Caco-2 (cell line): ENCODE results near the genes CBR3, CHAF1B, HLCS and TTC3.

GRCh38 chr21:35905019-35906074 lies 155.0 kb downstream of the SETD4 start:
- PRO-cap, result no peak
- RRBS, result 100% methylated on average over 2 of the region's 17 CpGs

GRCh38 chr21:36135014-36135346 lies at the start of gene CBR3:
Gene CBR3, plus strand, starts transcription at chr21:36135079.
- PRO-cap, result bidirectional peak, plus-strand start at chr21:36135086, minus-strand start at chr21:36134928
- RRBS, result 4% methylated on average over 19 of the region's 36 CpGs

GRCh38 chr21:36260264-36260953 lies 59.6 kb upstream of the MORC3 start:
- PRO-cap, result no peak
- RRBS, result no CpG with 5 or more reads among the region's 7 CpGs

GRCh38 chr21:36377298-36378303 lies 7.6 kb upstream of the CHAF1B start:
- PRO-cap, result bidirectional peak, plus-strand start at chr21:36377650, minus-strand start at chr21:36377530
- RRBS, result 21% methylated on average over 2 of the region's 18 CpGs

- PRO-cap, result bidirectional peak, plus-strand start at chr21:36385392, minus-strand start at chr21:36385277; unidirectional peak, minus-strand start at chr21:36385703
- RRBS, result 2% methylated on average over 32 of the region's 82 CpGs
These were observed at the start of gene CHAF1B for GRCh38 chr21:36384976-36385910. Gene CHAF1B, plus strand, starts transcription at chr21:36385392.

DNA sequence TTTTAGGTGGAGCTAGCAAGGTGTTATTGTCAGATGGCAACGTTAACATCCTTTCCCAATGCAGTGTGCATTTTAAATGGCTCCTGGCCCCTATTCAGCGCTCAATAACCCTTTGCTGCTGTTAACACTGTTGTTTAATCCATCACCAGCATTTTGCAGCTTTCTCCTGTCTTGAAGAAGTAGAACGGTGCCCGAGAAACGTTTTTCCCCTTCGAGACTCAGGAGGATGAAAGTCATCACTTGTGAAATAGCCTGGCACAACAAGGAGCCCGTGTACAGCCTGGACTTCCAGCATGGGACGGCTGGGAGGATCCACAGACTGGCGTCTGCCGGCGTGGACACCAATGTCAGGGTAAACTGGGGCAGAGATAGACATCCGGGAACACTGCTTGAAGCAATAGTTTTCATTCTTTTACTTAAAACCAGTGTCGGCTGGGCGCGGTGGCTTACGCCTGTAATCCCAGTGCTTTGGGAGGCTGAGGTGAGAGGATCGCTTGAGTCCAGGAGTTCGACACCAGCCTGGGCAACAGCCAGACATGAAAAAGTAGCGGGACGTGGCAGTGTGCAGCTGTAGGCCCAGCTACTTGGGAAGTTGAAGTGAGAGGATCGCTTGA lies 826 bp downstream of the CHAF1B start:
- PRO-cap, result unidirectional peak, plus-strand start at position 294 of the sequence
- RRBS, result no CpG with 5 or more reads among the region's 21 CpGs

DNA sequence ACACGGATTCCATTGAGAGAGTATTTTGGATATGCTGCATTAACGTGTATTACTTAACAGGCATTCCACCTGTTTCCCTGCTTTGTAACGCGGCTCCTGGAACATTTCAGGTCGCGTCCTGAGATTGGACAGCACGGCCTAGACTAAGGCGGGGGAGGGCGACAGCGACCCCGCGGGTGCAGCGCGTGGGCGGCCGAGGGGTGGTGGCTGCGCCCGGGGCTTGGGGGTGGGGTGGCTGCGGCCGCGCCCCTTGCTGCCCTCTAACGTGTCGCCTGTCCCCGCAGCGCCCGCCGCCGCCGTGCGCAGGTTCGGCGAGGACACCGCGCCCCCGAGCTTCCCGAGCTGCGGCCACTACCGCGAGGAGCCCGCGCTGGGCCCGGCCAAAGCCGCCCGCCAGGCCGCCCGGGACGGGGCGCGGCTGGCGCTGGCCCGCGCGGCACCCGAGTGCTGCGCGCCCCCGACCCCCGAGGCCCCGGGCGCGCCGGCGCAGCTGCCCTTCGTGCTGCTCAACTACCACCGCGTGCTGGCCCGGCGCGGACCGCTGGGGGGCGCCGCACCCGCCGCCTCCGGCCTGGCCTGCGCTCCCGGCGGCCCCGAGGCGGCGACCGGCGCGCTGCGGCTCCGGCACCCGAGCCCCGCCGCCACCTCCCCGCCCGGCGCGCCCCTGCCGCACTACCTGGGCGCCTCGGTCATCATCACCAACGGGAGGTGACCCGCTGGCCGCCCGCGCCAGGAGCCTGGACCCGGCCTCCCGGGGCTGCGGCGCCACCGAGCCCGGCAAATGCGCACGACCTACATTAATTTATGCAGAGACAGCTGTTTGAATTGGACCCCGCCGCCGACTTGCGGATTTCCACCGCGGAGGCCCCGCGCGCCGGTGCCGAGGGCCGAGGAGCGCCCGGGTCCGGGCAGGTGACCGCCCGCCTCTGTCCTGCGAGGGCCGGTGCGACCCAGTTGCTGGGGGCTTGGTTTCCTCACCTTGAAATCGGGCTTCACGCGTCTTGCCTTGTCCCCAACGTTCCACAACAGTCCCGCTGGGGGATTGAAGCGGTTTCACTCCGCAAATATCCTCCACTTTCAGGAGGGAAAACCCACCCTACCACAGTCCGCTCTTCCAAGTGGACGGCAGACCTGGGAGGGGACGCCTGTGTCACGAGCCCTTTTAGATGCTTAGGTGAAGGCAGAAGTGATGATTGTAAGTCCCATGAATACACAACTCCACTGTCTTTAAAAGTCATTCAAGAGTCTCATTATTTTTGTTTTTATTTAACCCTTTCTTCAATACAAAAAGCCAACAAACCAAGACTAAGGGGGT lies 48.9 kb downstream of the SIM2 start:
- PRO-cap, result bidirectional peak, plus-strand start at position 263 of the sequence, minus-strand start at position 145 of the sequence; bidirectional peak, plus-strand start at position 672 of the sequence, minus-strand start at position 425 of the sequence
- RRBS, result 4% methylated on average over 53 of the region's 140 CpGs

- PRO-cap, result no peak
- RRBS, result no CpG with 5 or more reads among the region's 19 CpGs
These were observed 52.6 kb downstream of the SIM2 start for GRCh38 chr21:36751303-36752168.

DNA sequence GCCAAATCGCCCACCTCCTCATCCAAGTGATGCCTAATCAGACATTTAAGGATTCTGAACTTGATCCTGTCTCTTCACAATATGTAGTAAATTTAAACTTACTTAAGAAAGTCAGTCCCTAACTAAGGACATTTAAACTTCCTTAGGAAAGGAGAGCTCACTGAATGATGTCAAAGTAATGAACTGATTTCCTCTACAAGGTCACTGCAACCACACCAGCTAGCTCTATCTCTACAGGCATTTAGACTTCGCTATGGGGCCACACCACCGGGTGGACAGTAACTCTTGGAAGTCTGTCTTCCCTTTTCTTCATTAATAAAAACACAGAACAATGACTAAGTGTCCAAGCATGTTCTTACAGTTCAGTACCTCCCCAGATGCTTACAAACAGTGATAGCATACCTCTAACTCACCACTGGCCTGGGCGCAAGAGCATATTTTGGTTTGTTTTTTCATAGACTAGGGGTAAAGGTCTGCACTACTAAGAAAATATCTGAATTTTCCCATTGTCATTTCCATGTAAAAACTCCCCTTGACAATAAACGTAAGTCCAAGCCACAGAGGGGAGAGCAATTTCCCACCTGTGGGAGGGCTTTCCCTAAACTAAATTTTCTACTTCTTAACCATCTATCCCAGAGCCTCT lies 54.6 kb downstream of the SIM2 start:
- PRO-cap, result no peak
- RRBS, result no CpG with 5 or more reads among the region's 5 CpGs

GRCh38 chr21:36784979-36785507 lies 86.1 kb downstream of the SIM2 start:
- PRO-cap, result no peak
- RRBS, result no CpG with 5 or more reads among the region's 18 CpGs

DNA sequence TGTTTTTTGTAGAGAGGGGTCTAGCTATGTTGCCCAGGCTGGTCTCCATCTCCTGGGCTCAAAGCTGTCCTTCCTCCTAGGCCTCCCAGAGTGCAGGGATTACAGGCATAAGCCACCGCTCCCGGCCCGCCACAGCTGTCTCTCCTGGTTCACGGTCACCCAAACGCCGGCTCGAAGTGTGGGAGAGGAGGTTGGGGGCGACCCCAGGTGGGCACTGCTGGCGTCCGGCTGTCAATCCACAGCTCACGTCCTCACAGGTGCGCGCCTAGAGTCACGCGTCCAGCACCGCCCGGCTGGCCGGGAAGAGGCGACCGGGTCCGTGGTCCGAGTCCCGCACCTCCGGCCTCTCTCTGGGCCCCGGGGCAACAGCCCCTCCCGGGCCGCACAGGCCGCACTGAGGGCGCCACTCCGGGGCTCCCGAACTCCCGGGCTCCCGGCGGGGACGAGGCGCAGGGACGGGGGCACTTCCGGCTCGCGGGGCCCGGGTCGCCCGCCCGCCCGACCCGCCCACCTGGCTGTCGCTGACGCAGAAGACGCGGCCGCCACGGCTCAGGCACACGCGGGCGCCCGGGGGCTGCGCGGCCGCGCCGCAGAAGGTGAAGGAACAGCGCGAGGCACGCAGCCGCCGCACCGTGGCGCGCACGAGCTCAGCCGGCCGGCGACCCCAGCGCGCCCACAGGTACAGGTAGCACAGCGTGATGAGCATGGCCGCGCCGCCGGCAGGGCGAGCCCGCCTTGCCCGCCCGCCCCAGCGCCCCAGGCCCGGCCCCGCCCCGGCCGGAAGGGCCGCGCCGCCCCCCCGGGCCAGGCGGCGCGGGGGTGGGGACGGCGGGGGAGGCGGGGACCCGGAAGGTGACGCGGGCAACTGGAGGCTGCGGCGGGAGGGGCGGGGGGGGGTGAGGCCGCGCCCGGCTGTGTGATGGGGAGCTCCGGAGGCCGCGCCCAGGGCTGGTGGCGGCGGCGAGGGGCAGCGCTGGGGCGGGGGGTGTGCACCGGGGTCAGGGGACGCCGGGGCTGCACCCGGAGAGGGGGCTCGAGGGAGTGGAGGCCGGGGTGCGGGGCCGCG lies at the start of gene HLCS:
TSS of gene HLCS (minus strand) at position 737 of the 1,066 bp plus-strand sequence.
- PRO-cap, result bidirectional peak, plus-strand start at position 529 of the sequence, minus-strand start at position 396 of the sequence
- RRBS, result 2% methylated on average over 79 of the region's 125 CpGs

GRCh38 chr21:37071954-37072949 lies 619 bp downstream of the PIGP start:
- PRO-cap, result unidirectional peak, plus-strand start at chr21:37072030; unidirectional peak, plus-strand start at chr21:37072067; bidirectional peak, plus-strand start at chr21:37072770, minus-strand start at chr21:37072589
- RRBS, result no CpG with 5 or more reads among the region's 57 CpGs

- PRO-cap, result bidirectional peak, plus-strand start at chr21:37073281, minus-strand start at chr21:37073032
- RRBS, result 4% methylated on average over 19 of the region's 78 CpGs
These were observed at the start of gene TTC3 for GRCh38 chr21:37072950-37073600. Gene TTC3, plus strand, starts transcription at chr21:37073254.

- PRO-cap, result no peak
- RRBS, result no CpG with 5 or more reads among the region's 7 CpGs
These were observed 64.4 kb downstream of the VPS26C start for GRCh38 chr21:37202570-37203243.

DNA sequence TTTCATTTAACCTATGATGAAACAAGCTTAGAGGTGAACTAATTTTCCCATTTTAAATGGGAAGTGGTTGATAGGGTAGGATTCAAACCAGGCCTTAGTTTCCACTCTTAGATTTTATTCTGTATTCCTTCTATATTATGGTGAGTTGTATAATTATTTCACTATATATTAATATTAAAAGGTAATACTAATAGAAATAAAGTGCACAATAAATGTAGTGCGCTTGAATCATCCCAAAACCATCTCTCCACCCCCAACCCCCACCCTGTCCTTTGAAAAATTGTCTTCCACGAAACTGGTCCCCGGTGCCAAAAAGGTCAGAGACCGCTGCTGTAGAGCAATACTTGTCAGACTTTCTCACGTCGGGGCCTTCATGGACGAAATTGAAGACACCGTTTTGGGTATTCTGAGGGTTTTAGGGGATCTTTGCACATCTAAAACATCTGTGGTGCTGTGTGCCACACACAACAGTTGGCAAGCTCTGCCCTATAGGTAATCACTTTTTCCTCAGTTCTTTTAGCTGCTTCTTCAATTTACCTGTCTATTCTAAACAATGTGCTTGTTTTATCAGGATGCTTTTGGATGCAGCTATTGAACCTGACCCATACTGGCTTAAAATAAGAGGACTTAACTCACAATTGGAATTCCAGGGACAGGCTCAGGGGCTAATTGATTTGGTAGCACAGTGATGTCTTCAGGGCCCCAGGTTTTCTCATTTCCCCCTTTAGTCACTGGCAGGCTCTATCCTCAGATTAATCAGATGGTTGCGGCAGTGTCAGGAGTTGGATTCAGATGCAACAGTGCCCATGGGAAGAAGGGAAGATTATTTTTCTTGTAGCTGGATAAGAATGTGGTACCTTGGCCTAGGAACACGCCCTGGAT lies 19.7 kb downstream of the DYRK1A start:
- PRO-cap, result no peak
- RRBS, result no CpG with 5 or more reads among the region's 10 CpGs

DNA sequence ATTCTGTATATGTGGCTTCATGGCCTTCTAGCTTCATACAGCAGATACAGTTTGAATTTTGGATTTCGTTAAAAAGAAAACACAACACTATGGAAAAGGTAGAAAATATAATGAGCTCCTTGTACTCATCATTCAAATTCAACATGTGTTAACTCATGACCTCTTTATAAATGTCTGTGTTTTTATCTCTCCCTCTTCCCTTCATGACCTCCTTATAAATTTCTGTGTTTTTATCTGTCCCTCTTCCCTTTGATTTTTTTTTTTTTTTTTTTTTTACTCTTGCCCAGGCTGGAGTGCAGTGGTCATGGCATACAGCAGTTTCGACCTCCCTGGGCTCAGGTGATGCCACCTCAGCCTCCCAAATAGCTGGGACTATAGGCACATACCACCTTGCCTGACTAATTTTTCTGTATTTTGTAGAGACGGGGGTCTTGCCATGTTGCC lies 21.3 kb downstream of the DYRK1A start:
- PRO-cap, result no peak
- RRBS, result no CpG with 5 or more reads among the region's 3 CpGs

GRCh38 chr21:37430284-37431017 lies 63.9 kb downstream of the DYRK1A start:
- PRO-cap, result no peak
- RRBS, result no CpG with 5 or more reads among the region's 8 CpGs

DNA sequence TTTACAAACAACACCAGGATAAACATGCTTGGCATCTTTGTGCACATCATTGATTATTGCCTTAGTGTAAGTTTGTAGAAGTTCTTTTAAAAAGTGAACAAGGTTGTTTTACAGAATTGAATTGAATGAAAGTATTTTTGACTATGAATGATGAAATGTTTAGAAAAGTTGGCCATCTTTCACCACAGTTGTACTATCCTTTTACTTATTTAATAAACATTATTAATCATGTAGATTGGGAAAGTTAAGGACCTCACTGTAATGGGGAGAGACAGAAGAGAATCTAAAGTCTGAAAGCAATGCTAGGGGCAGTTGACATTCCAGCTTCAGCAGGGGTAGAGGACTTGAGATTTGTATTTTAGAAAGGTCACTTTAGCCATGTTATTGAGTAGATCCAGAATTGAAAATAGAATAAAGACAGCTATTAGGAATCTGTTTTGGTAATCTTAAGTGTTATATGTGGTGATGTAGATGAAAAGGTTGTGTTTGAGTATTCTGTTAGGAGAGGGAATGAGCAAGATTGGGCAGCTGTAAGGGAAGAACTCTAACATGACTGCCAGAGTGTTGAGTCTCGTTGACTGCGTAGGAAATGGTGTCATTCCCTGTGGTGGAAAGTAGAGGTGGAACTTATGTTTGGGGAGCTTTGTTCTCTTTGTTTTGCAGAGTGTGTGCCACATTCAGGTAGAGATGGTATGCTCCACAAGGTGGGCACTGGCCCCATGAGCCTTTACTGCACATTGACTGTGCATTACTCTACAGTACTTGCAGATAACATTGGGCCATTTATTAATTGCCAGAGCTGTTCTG lies 104.4 kb downstream of the DYRK1A start:
- PRO-cap, result no peak
- RRBS, result no CpG with 5 or more reads among the region's 2 CpGs

DNA sequence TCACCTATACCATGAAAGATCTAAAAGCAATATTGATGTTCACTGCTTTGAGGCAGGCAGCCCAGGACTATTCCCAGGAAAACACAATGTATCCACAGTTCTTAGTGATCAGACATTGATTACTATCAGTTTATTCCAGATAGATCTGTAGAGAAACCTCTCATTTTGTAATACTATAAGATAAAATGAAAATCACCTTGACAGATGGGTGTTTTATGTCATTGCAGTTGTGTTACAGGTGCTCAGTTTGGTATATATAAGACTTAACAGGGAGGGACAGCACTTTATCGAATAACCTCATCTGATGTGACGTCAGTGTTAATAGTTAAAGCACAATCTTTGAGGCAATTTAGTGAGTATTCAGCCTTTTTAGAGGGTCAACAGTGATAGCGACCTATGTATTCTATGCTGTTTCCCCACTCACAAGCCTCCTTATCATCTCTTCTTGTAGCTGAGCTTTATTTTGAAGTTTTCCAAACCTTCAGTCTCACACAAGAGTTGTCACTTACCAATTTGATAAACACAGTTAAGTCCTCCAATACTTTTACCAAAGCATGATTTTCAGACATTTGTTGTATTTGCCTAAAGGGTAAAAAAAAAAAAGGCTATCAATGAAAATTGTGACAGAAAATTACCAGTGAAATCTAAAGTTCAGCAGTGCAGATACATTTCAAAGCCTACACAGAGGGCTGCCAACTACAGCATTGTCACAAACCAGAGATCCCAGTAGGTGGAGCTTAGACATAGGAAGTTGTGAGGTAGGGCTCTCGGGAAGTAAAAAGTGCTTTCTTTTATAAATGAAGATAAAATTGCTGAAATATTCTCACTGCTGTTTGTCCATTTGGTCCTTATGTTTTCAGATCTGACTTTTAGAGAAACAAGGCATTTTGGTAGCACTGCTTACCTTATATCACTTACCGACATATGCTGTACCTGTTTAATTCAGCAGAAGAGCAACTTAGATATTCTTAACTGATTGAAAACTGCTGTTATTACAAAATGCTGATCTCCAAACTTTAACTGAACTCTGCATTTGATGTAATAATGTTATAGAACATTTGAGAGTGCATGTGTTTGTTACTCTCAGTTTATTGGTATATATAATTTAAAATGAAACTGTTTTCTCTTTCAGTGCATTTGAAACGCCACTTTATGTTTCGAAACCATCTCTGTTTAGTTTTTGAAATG lies 122.9 kb downstream of the DYRK1A start:
- PRO-cap, result no peak
- RRBS, result no CpG with 5 or more reads among the region's 7 CpGs

- PRO-cap, result no peak
- RRBS, result no CpG with 5 or more reads among the region's 10 CpGs
These were observed 150.7 kb downstream of the DYRK1A start for GRCh38 chr21:37517128-37517905.